SK-N-SH (cell line): ENCODE measurements around the genes CMTM1 and PHAF1.

DNA sequence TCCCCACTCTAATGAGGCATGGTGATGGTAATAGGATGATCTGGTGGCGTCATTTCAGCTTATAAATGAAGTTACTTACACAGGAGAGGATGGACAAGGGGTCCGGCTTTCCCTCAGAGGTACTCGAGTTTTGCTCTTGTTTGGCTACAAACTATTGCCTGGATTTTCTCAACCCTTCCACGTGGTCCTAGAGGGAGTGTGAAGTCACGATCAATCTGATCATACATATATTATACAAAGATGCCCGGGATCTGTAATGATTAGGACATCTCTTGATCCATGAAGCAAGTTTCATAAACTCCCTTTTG, 2.2 kb upstream of the CDH11 start:
- RRBS: no CpG with 5 or more reads among the region's 6 CpGs
CAGE:
- cytosol, long polyA plus RNA: no peak
- long polyA plus RNA: no peak
- nucleus, long polyA plus RNA: no peak

- RRBS: 86% methylated on average over 1 of the region's 13 CpGs
CAGE:
- cytosol, long polyA plus RNA: no peak
- long polyA plus RNA: no peak
- nucleus, long polyA plus RNA: no peak
Observed at GRCh38 chr16:66166444-66167071, 199.9 kb upstream of the CDH5 start.

- RRBS: no CpG with 5 or more reads among the region's 16 CpGs
CAGE:
- cytosol, long polyA plus RNA: no peak
- long polyA plus RNA: no peak
- nucleus, long polyA plus RNA: no peak
Observed at GRCh38 chr16:66360553-66361561, 5.6 kb upstream of the CDH5 start.

- RRBS: no CpG with 5 or more reads among the region's 22 CpGs
CAGE:
- cytosol, long polyA plus RNA: no peak
- long polyA plus RNA: no peak
- nucleus, long polyA plus RNA: no peak
Observed at GRCh38 chr16:66363969-66365222, 2.1 kb upstream of the CDH5 start.

GRCh38 chr16:66377354-66377888, 10.9 kb downstream of the CDH5 start:
- RRBS: no CpG with 5 or more reads among the region's 4 CpGs
CAGE:
- cytosol, long polyA plus RNA: no peak
- long polyA plus RNA: no peak
- nucleus, long polyA plus RNA: no peak

DNA sequence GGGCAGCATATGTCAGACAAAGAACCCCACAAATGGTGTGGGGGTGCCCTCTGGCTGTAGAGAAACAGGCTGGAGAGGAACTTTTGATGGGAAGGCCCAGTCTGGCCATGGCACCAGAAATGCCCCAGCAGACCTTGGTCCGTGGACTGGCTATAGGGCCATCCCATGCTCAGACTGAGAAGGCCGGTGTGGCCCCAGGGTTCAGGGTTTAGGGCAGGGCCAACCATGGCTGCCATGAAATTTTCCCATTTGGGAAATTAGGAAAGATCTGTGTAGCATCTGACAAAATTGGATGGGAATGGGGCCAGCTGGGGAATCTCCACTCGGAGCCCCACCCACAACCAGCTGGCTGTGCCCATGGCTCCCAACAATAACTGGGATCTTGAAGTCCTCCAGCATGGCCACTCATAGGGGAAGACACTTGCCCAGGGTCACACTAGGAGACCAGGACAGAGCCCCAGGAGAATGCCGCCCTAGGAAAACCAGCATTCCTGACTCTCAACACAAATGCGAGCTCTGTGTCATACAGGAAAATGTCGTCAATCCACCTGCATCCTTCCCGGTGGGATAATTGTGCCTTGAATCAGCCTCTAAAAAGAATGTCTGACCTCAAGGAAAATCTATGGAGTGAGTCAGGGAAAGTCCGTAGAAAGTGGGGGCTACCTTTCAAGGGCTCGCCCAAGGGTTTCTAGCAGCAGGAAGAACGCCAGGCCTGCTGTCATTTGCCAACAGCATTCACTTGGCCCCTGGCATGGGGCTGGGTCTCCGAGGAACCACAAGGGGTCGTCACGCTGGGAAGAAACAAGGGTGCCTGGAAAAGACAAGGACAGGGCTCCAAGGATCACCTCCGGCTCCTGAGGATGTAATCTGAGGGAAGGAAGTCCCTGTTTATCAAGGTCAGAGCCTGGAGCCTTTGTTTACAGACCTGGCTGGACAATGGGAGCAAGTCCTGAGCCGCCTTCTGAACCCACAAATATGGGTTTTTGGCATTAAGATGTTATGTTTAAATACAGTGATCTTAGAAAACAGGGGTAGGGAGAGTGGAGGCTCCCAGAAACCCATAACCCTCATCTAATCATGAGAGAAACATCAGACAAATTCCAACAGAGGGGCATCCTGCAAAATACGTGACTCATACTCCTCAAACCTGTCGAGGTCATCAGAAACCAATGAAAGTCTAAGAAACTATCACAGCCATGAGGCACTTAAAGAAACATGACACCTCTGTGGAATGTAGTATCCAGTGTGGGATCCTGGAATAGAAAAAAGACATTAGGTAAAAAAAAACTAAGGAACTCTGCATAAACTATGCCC, 15.9 kb downstream of the CDH5 start:
- RRBS: no CpG with 5 or more reads among the region's 17 CpGs
CAGE:
- cytosol, long polyA plus RNA: no peak
- long polyA plus RNA: no peak
- nucleus, long polyA plus RNA: no peak

GRCh38 chr16:66524746-66525601, 24.9 kb downstream of the TK2 start:
- RRBS: no CpG with 5 or more reads among the region's 6 CpGs
CAGE:
- cytosol, long polyA plus RNA: no peak
- long polyA plus RNA: no peak
- nucleus, long polyA plus RNA: no peak

GRCh38 chr16:66525816-66526347, 24.0 kb downstream of the TK2 start:
- RRBS: no CpG with 5 or more reads among the region's 6 CpGs
CAGE:
- cytosol, long polyA plus RNA: no peak
- long polyA plus RNA: no peak
- nucleus, long polyA plus RNA: no peak

DNA sequence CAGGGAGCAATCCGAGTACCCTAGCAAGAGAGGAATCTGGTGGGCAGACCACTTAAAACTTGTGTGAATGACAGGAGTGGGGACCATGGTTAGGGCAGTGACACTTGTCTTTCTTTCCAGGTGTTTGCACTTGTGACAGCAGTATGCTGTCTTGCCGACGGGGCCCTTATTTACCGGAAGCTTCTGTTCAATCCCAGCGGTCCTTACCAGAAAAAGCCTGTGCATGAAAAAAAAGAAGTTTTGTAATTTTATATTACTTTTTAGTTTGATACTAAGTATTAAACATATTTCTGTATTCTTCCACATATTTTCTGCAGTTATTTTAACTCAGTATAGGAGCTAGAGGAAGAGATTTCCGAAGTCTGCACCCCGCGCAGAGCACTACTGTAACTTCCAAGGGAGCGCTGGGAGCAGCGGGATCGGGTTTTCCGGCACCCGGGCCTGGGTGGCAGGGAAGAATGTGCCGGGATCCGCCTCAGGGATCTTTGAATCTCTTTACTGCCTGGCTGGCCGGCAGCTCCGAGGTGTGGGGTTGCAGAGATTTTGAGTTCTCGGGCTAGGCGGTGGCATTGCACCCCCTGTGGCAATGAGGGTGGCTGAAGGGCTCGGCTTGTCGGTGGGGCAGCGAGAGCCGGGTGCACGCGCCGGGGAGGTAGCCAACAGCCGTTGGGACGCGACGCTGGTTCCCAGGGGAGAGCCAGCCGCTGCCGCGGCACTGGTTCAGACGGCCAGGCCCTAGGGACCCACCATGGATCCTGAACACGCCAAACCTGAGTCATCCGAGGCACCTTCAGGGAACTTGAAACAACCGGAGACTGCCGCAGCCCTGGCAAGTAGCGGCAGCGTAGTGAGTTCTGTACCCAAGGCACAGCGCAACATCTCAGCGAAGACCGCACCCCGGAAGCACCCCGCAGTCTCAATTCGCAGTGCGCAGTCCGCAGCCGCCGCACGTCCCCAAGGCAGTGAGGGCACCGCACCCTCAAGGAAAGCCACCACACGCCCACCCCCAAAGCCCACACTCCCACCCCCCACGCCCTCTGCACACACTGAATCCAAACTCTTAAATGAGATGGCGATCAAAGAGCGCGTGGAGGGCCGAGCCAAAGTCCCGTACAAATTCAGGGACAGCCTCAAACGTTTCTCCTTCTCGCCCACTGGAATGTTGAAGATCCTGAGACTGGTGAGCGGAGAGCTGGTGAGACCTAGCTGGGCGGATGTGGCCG, at the start of gene CMTM1:
CMTM1 (plus strand) TSS at position 674 of the 1,223 bp plus-strand sequence.
- RRBS: 99% methylated on average over 8 of the region's 64 CpGs
CAGE:
- cytosol, long polyA plus RNA: no peak
- long polyA plus RNA: no peak
- nucleus, long polyA plus RNA: no peak

DNA sequence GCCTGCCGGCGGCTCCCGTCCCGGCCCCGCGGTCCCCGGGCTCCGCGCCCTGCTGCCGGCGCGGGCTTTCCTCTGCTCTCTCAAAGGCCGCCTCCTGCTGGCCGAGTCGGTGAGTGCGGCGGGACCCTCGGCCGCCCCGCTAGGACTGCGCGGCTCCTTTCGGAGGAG, 224 bp downstream of the CMTM3 start:
- RRBS: no CpG with 5 or more reads among the region's 23 CpGs
CAGE:
- cytosol, long polyA plus RNA: no peak
- long polyA plus RNA: no peak
- nucleus, long polyA plus RNA: no peak

DNA sequence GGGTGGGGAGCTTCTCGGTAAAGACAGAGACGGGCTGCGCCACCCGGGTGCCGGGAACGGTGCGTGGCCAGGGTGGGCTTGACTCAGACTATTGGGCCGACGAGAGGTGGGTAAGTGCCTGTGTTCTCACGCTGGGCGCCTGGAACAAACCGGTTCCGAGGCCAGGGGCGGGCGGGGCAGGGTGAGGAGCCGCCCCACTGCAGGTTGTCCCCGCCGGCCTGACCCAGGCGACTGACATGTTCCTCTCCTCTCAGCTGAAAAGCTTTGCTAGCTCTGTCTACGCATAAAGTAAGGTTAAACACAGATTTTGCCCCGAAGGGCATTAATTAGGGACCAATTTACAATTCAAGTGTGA, 564 bp upstream of the CMTM4 start:
- RRBS: 6% methylated on average over 12 of the region's 21 CpGs
CAGE:
- cytosol, long polyA plus RNA: no peak
- long polyA plus RNA: no peak
- nucleus, long polyA plus RNA: no peak

DNA sequence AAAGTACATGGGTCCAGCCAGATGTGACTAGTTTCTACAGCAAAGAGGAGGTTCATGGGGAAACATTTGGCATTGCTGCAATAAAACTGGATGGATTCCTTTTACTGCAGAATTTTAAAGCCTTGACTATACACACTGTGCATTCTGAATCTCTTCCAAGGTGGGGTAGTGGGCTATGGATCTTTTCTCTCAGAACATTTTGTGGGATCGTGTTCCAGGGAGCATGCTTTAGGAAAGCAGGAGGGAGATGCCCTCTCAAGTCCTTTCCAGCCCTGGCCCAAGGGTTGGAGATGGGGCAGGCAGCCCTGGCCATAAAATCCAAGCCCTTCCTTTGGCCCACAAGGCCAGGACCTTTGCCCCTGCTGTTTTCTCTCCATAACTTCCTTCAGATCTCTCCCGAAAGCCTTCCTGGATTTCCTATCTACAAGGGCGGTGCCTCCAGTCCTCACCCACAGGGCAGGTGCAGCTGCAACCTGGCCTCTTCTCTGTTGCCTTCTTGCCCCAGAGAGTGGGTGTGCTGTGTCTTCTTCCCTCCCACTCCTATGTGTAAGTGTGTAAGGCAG, 8.6 kb upstream of the PDP2 start:
- RRBS: no CpG with 5 or more reads among the region's 3 CpGs
CAGE:
- cytosol, long polyA plus RNA: no peak
- long polyA plus RNA: no peak
- nucleus, long polyA plus RNA: no peak

- RRBS: no CpG with 5 or more reads among the region's 5 CpGs
CAGE:
- cytosol, long polyA plus RNA: no peak
- long polyA plus RNA: no peak
- nucleus, long polyA plus RNA: no peak
Observed at GRCh38 chr16:66919886-66920395, 1.3 kb upstream of the CDH16 start.

- RRBS: no CpG with 5 or more reads among the region's 11 CpGs
CAGE:
- cytosol, long polyA plus RNA: no peak
- long polyA plus RNA: no peak
- nucleus, long polyA plus RNA: no peak
Observed at GRCh38 chr16:66977590-66978110, 10.7 kb upstream of the CES4A start.

DNA sequence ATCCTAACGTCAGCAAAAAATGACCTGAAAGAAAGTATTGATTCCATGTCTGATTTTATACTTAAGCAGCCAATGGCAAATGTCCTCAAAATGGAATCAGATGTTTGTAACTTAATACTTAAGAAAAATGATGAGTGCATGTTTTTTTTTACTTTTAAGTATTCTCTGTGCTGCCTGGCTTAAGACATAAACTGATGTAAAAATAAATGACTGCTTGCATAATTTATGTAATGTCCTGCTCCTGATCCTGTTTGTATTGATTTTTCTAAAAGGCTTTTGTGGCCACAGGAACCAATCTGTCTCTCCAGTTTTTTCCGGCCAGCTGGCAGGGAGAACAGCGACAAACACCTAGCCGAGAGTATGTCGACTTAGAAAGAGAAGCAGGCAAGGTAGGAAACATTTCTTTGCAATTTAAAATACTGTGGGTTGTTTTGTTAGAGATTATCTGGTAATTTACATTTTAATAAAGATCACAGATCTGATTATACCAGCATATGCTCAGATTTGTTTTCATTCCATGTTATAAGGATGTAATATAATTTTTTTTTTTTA, 7.5 kb downstream of the CBFB start:
- RRBS: no CpG with 5 or more reads among the region's 5 CpGs
CAGE:
- cytosol, long polyA plus RNA: no peak
- long polyA plus RNA: no peak
- nucleus, long polyA plus RNA: no peak

- RRBS: no CpG with 5 or more reads among the region's 1 CpG
CAGE:
- cytosol, long polyA plus RNA: no peak
- long polyA plus RNA: no peak
- nucleus, long polyA plus RNA: no peak
Observed at GRCh38 chr16:67038907-67039324, 10.0 kb downstream of the CBFB start.

DNA sequence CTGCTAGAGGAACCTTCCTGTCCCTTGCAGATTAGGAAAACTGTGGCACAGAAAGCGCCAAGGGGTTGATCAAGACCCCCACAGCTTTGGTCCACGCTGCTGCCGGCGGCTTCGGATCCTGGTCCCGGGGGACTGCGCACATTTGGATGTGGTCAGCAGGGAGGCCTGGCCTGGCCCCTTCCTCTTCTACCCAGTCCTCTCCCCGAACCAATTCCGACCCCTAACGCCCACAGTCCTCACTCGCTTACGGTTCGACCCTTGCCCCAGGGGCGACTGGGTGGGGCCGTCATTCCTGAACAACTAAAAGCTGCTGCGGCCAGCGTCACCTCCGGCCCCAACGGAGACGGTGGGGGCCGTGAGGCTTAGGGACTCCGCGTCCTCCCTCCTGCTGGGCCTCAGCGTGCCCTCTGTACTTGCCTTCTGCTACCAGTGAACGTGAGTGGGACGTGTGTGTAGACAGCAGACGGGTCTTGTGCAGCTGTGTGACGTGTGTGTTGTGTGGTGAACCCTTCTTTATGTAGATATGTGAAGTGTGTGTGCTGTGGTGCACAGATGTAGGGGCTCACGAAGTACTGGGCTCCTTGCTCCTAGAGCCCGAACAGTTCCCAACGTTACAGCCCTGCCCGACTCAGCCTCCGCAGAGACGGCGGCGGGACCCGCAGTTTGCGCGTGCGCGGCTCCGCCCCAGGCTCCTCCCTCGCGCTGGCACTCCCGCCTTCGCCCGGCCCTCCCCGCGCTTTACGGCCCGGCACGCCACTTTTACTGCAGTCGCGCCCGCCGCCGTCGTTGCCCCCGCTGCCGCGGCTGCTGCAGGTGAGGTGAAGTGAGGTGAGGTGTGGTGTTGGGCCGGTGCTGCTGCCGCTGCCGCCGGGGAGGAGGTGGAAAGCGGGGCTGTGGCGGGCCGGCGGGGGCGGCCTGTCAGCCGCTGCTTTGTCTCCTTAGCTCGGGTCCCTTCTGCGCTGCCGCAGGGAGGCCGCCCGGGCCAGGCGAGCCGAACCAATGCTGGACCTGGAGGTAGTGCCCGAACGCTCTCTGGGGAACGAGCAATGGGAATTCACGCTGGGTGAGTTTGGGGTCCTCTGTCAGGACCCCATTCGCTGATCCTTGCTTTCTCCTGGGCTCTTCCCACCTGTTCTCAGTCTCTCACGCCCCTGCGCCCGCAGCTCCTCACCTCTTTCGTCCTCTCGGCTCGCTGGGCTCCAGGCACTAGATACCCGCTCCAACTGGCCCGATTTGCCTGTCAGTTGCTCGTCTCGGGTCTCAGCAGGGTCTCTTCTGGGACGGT, at the start of gene PHAF1:
PHAF1 (plus strand) TSS at position 765 of the 1,285 bp plus-strand sequence.
- RRBS: 1% methylated on average over 16 of the region's 94 CpGs
CAGE:
- cytosol, long polyA plus RNA: no peak
- long polyA plus RNA: no peak
- nucleus, long polyA plus RNA: no peak

DNA sequence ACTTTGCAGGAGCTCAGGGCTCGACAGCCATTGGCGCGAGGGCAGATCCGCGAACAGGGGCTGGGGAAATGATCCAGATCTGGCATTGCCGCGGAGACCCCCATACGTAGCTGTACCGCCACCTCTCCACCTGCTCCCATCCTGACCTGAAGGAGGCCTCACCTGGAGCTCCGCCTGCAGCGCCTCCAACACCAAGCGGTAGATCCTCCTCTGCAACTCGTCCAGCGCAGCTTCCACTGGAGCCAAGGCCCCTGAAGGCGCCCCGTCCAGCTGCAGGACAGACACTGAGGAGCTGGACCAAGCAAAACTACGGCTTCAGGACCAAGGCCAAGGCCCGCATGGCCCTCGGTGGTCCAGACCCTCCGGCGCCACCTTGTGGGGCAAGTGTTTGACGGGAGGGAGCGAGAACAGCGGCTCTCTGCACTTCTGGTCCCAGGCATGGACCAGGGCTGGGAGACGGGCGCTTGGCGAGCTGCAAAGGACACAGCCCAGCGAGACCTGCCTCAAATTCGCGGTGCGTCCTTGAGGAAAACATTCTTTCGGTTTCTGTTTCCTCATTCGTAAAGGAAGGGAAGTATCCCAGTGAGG, 1.5 kb upstream of the MATCAP1 start:
- RRBS: no CpG with 5 or more reads among the region's 33 CpGs
CAGE:
- cytosol, long polyA plus RNA: no peak
- long polyA plus RNA: no peak
- nucleus, long polyA plus RNA: no peak

DNA sequence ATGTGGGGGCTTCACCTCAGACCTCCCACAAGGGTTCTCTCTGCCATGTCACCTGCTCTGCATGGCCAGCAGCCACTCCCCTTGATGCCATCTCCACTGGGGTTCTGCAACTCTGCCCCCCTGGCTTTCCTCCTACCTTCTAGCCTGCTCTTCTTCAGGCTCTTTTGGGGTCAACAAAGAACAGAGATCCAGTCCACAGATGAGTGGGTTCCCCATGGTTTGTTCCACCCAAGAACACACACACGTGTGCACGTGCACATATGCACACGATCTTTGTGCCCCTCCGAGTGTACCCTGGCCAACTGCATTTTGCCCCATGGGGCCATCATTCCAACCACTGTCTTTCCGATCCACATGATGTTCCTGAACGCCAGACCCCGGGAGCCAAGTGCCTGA, 10.5 kb upstream of the TMEM208 start:
- RRBS: no CpG with 5 or more reads among the region's 7 CpGs
CAGE:
- cytosol, long polyA plus RNA: no peak
- long polyA plus RNA: no peak
- nucleus, long polyA plus RNA: no peak

- RRBS: no CpG with 5 or more reads among the region's 13 CpGs
CAGE:
- cytosol, long polyA plus RNA: no peak
- long polyA plus RNA: no peak
- nucleus, long polyA plus RNA: start-site peak on the plus strand at chr16:67229400-67229733, 40 and 41 reads in 2 replicates
Observed at GRCh38 chr16:67229113-67229887, 2.4 kb downstream of the TMEM208 start.